Cerebellum (tissue), 5 donors: ENCODE results near the gene TPGS2.

DNA sequence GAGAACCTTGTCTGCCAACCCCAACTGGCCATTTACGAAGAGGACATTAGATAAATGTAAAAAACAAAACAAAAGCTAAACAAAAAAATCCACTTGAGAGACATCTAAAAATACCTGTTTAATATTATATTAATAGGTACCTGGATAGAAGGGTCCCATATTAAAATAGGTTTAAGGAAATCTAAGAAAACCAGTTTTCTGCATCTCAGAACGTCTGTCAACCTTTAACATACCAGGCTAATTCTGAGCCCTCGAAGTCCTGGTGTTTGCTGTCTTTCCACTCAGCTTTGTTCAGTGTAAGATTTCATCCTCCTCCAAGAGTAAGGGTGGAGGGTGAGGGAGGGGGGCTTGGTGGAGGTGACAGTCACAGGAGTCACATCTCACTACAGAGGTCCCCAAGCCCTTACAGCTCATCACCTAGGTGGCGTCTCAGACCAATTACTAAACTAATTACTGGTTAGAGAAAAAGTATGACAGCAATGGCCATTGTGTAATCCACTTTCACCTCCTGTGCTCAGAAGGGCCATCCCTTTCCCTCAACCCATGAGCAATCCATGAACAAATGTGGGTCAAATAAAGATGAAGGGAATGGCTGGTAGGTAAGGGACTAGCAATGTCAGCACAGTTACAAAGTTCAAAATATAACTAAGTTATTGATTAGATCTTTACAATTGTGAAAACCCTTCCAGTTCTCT, 98.0 kb downstream of the DTNA start:
- PRO-cap, 3 experiments = no peak in any of the 3 experiments
- RAMPAGE, long total RNA = no peak

DNA sequence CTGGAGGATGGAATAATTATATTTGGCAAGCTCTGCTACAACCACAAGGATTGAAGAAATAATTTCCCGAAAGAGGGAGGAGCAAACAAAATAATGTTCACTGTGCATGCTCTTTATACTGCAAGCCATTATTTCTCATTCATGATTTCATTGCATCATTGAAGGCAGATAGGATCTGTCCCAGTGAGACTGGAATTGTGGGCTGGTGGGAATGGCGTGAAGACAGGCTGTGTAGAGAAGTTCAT, 12.7 kb upstream of the MAPRE2 start:
- PRO-cap, 3 experiments = no peak in any of the 3 experiments
- RAMPAGE, long total RNA = no peak

DNA sequence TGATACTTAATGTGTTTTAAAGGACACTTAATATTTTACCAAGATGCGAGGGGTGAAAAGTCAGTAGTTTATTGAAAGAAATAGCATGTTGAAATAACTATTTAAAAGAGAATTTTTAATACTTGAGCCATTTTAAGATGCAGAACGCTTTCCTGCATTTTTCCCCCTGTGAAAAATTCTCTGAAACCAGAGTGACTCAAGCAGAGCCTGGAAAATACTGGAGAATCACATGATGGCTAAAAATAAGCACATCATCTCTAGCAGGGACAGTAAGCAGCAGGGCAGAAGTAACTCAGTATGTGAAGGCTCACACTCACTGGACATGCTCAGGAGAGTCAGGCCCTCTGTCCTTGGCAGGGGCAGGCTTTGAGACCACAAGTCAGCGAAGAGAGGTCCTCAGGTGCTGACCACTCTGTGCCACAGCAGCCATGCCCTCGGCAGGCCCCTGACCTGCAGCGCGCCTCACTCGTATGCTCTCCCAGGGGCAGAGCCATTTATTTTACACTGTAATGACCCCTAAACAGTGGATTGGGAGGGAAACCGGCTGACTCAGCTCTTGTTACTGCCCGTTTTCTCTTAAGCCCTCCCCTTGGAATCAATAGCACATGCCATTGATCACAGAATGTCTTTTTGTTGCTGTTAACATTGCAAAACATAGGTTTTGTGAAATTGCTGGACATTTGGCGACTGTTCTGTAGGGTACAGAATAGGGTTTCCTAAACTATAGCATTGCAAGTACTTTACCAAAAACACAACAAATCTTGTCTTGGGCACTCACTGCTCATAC, 76.8 kb downstream of the MAPRE2 start:
- PRO-cap, 3 experiments = peak in 3 of 3 experiments; most common plus-strand start position 290 of the sequence (in 2); most common minus-strand start position 188 of the sequence (in 2)
- RAMPAGE, long total RNA = no peak

GRCh38 chr18:35205677-35206099, 35.1 kb upstream of the ZNF397 start:
- PRO-cap, 3 experiments = no peak in any of the 3 experiments
- RAMPAGE, long total RNA = no peak

GRCh38 chr18:35261283-35262020, 20.6 kb downstream of the ZNF397 start:
- PRO-cap, 3 experiments = no peak in any of the 3 experiments
- RAMPAGE, long total RNA = no peak

- PRO-cap, 3 experiments = no peak in any of the 3 experiments
- RAMPAGE, long total RNA = no peak
Measured at GRCh38 chr18:35290889-35291255, 843 bp upstream of the ZSCAN30 start.

DNA sequence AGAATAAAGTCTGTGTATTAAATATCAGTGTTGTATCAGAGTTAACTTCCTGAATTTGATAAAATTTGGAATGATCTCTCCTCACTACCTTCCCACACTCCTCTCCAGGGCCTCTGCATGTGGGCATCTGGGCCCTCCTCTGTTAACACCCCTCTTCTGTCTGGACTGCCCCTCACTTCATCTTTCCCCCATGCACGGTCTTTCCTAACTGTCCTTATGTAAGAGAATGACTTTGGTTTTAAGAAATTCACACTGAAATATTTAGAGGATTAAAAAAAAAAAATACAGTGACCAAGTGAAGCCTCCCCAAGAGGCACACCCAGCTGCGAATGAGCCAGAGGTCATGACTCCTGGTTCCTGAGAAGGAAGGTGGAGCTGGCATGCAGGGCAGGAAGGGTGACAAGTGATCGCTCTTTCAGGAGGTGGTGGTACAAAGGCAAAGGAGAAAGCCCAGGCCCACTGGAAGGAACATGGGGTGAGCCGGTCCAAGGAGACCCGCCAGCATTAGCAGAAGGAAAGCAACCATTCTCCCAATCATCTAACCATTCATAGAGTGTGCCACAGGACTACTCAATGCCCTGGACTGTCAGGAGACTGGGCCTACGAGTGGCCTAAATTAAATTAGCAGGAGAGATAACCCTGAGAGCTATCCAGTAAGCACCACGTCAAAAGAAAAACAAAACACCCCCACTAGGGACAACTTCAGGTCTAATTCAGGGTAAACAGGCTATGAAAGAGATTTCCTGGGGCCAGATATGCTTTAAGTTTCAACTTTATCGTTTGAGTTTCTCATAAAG, 7.8 kb downstream of the INO80C start:
- PRO-cap, 3 experiments = no peak in any of the 3 experiments
- RAMPAGE, long total RNA = no peak

- PRO-cap, 3 experiments = no peak in any of the 3 experiments
- RAMPAGE, long total RNA = no peak
Measured at GRCh38 chr18:35525751-35526580, 28.2 kb upstream of the INO80C start.

- PRO-cap, 3 experiments = peak in 3 of 3 experiments; most common plus-strand start chr18:35581496 (in 3); most common minus-strand start chr18:35581196 (in 3)
- RAMPAGE, long total RNA = no peak
Measured at GRCh38 chr18:35580517-35581658, 652 bp upstream of the GALNT1 start.

GRCh38 chr18:35616709-35617418, 35.3 kb downstream of the GALNT1 start:
- PRO-cap, 3 experiments = no peak in any of the 3 experiments
- RAMPAGE, long total RNA = no peak

GRCh38 chr18:35702875-35703143, 121.3 kb downstream of the GALNT1 start:
- PRO-cap, 3 experiments = no peak in any of the 3 experiments
- RAMPAGE, long total RNA = no peak

- PRO-cap, 3 experiments = no peak in any of the 3 experiments
- RAMPAGE, long total RNA = no peak
Measured at GRCh38 chr18:35770297-35770557, 188.7 kb downstream of the GALNT1 start.

GRCh38 chr18:36131733-36132101, 2.0 kb downstream of the ELP2 start:
- PRO-cap, 3 experiments = no peak in any of the 3 experiments
- RAMPAGE, long total RNA = no peak

DNA sequence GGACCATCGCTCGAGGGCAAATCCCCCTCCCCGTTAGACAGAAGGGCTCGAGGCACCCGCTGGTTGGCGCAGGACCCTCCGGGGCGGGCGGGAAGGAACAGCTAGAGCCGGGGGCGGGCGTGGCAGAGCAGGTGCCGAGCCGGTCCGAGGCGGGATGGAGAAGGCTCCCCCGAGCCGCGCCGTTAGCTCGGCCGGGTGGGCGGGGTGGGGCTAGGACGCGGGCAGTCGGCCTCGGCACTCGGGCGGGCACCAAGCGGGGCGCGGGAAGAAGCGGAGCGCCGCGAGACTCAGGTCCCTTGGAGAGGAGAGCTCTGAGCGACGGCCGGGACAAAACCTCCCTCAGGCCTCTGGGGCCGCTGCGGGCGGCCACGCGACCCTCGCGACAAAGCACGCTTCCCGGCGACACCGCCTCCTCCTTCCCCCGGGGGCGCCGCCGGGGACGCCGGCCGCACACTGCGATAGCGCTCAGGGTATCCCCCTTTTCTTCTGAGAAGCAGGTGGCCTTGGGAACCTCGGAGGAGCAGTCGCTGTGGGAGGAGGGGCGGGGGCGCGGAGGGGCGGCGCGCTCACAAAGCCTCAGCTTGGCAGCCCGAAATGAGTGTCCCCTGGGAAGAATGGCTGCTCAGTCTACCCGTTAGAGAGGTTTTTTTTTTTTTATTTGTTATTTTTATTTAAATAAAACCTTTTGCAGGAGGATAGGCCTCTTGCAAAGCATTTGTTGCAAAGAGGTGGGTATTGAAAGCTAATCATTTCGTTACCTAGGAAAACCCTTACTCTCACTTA, 795 bp downstream of the FHOD3 start:
- PRO-cap, 3 experiments = no peak in any of the 3 experiments
- RAMPAGE, long total RNA = no peak

DNA sequence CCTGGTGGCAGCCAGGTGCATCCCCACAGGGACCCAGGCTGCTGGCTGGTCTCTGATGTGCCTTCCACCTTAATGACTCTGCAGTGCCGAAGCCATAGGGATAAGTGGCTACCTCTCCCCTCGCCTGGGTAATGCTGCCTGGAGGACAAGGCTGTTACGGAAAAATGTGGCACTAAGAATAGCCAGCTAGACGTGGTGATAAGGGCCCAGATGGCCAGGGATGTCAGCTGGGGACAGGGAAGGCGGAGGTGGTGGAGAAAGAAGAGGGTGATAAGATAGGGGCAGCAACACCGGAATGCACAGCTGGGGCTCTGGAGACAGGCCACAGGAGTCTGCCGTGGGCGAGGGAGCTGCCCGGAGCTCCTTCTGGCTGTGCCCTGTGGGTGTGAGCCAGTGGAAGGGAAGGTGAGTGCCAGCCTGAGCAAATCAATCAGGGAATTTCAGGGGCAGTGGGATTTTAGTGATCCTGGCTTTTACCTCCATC, 170.7 kb downstream of the FHOD3 start:
- PRO-cap, 3 experiments = no peak in any of the 3 experiments
- RAMPAGE, long total RNA = no peak

- PRO-cap, 3 experiments = no peak in any of the 3 experiments
- RAMPAGE, long total RNA = no peak
Measured at GRCh38 chr18:36672195-36672865, 156.5 kb downstream of the TPGS2 start.

GRCh38 chr18:36828715-36829317, at the start of gene TPGS2:
TSS of gene TPGS2 (minus strand) at chr18:36829002.
- PRO-cap, 3 experiments = peak in 3 of 3 experiments; most common plus-strand start chr18:36828872 (in 1); most common minus-strand start chr18:36828784 (in 2)
- RAMPAGE, long total RNA = start-site peak on the plus strand at chr18:36829112-36829138, 872 and 790 reads in 2 replicates

DNA sequence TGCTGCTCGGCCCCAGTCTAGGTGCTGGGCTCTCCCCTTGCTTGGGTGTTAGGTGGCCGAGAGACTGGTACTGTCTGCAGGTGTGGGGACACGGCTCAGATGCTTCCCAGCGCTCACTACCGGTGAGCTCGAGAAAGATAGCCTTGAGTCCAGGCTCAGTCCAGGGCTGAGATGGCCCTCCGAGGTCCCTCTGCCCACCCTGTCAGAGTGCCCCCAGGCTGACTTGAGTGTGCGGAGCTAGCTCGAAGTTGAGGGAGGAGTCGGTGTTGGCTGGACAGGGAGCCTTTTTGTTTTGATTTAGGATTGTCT, 345 bp downstream of the KIAA1328 start:
- PRO-cap, 3 experiments = no peak in any of the 3 experiments
- RAMPAGE, long total RNA = no peak

GRCh38 chr18:37253161-37253807, 312.3 kb downstream of the CELF4 start:
- PRO-cap, 3 experiments = no peak in any of the 3 experiments
- RAMPAGE, long total RNA = no peak

GRCh38 chr18:37538298-37539145, 27.1 kb downstream of the CELF4 start:
- PRO-cap, 3 experiments = peak in 1 of 3 experiments; most common minus-strand start chr18:37538829 (in 1)
- RAMPAGE, long total RNA = no peak